ENCODE results near the genes PREX1 and STAU1.

- PRO-cap, 3 experiments = no peak in any of the 3 experiments
- RRBS = no CpG with 5 or more reads among the region's 7 CpGs
Observed at GRCh38 chr20:46708178-46708621, 1.2 kb upstream of the SLC2A10 start.

- PRO-cap, 3 experiments = no peak in any of the 3 experiments
- RRBS = 4% methylated on average over 22 of the region's 52 CpGs
Observed at GRCh38 chr20:46811165-46811823, 83.3 kb upstream of the EYA2 start.

- PRO-cap, 3 experiments = no peak in any of the 3 experiments
- RRBS = 9% methylated on average over 4 of the region's 12 CpGs
Observed at GRCh38 chr20:46928559-46929182, 34.0 kb downstream of the EYA2 start.

- PRO-cap, 3 experiments = no peak in any of the 3 experiments
- RRBS = no CpG with 5 or more reads among the region's 13 CpGs
Observed at GRCh38 chr20:47249244-47250047, 107.1 kb downstream of the ZMYND8 start.

GRCh38 chr20:47335871-47336888, 20.3 kb downstream of the ZMYND8 start:
- PRO-cap, 3 experiments = peak in 2 of 3 experiments; most common plus-strand start chr20:47336647 (in 1); most common minus-strand start chr20:47336555 (in 2)
- RRBS = no CpG with 5 or more reads among the region's 22 CpGs

GRCh38 chr20:47360164-47361428, 4.1 kb upstream of the ZMYND8 start:
- PRO-cap, 3 experiments = peak in 3 of 3 experiments; most common plus-strand start chr20:47360433 (in 1); most common minus-strand start chr20:47360855 (in 3)
- RRBS = no CpG with 5 or more reads among the region's 32 CpGs

DNA sequence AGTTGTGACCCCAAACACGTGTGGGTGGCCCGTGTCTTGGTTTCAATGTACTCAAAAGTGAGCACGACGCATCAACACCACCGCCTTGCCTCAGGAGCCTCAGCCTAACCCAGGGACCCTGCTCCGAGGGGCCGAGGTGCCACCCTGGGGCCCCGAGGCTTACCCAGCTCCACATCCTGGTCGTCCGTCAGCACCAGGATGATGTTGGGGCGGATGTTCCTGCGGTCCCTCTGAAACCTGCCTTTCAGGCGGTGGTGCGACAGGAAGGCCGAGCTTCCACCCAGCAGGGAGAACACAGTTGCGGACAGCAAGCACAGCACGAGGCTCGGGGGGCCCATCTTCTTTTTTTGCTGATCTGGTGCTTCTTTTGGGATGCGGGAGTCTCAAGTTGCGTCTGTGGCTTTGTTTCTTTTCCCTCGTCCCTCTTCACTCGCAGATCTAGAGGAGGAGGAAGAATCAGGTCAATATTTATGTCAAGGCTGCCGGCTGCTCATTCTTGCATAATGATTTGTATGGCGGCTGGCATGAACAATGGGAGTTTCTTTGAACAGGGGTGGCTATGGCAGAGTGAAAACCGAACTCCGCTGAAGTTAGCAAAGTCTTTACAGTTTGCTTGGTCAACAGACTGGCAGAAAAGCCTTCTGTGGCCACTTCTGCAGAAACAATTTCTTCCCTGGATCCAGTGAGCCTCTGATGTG, 28.1 kb downstream of the SULF2 start:
- PRO-cap, 3 experiments = no peak in any of the 3 experiments
- RRBS = no CpG with 5 or more reads among the region's 26 CpGs

GRCh38 chr20:47773376-47773905, 11.8 kb downstream of the SULF2 start:
- PRO-cap, 3 experiments = no peak in any of the 3 experiments
- RRBS = no CpG with 5 or more reads among the region's 9 CpGs

DNA sequence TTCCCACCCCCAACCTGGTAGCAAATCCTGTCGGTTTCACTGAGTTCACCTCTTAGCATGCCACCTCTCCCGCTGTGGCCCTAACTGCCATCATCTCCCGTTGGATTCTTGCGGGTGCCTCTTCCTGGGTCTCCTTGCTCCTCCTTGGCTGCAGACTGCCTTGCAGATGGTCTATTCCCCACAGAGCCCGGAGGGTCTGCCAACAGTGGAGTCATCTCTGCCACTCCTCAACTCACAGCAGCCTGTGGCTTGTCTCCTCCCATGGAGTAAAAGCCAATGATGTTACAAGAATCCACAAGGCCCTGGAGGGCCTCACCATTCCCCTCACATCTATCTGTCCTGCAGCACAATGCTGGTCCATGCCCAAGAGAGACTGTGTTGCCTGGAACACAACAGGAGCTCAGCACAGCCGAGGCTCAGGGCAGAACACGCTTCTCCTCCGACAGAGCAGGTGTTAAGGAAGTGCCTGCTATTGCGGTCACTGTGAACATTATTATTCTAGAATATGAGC, 241.8 kb upstream of the SULF2 start:
- PRO-cap, 3 experiments = no peak in any of the 3 experiments
- RRBS = no CpG with 5 or more reads among the region's 9 CpGs

GRCh38 chr20:48192237-48192644, 407.0 kb upstream of the SULF2 start:
- PRO-cap, 3 experiments = no peak in any of the 3 experiments
- RRBS = no CpG with 5 or more reads among the region's 10 CpGs

DNA sequence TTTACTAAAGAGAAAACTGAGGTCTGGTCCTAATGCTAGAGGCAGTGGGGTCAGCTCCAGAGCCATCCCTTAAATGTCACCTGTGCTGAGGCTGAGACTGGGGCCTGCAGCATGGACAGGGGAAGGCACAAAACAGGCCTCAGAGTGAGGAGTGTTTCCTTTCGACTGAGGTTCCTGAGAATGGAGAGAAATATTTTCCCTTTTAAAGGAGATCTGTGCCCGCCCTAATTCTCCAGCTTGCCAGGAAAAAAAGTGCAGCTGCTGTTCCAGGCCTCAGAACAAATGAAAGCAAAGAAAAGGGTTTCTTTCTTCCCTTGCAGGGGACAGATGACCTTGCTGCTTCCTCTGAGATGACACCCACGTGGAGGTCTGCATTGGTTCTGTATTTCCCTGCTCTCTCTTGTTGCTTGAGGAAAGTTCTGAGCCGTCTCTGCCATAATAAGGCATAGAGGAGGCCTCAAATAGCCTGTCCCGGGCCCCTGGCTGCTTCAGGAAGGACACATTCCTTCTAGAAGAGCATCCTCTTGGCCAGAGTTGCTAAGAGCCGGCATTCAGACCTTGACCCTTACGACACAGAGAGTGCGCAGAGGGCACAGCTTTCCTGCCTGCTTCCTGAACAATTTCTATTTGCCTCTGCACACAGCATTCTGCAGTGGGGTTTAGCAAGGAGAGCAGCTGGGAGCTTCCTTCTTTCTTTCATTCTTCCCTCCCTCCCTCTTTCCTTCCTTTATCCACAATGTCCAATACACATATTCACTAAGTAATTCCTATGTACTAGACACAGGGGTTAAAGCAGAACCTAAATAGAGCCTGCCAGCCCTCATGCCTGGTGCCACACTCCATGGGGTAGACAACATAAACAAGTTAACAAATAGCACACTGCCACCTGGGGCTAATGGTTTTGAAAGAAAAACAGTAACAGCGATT, 501.8 kb upstream of the SULF2 start:
- PRO-cap, 3 experiments = peak in 3 of 3 experiments; most common minus-strand start position 176 of the sequence (in 3)
- RRBS = 8% methylated on average over 2 of the region's 9 CpGs

DNA sequence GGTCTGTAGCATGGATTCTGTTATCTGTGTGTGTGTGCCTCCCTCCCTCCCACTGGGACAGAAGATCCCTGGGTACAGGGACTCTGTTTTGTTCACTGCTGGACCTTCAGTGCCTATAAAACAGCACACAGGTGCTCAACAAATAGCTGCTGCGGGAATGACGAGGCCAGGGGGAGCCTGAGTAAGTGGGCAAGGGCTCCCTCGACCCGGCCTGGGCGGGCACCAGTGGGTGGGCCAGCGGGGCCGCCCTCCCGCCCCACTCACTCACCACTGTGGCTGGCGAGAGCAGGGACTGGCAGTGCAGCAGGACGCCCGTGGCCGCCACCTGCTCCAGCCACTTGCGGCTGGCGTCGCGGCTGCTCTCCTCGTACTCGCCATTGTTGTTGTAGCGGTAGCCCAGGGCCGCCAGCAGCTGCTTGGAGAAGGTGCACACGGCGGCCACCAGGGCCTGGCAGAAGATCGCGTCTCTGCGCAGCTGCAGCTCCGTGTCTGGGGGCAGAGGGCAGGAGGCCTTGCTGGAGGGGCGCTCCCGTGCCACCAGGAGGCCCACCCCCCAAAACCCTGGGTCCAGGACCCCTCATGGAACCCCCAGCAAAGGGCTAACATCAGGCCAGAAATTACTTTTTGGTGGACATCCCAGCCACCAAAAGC, 191.5 kb downstream of the PREX1 start:
- PRO-cap, 3 experiments = no peak in any of the 3 experiments
- RRBS = no CpG with 5 or more reads among the region's 28 CpGs

- PRO-cap, 3 experiments = no peak in any of the 3 experiments
- RRBS = no CpG with 5 or more reads among the region's 2 CpGs
Observed at GRCh38 chr20:48736389-48737076, 91.3 kb downstream of the PREX1 start.

- PRO-cap, 3 experiments = no peak in any of the 3 experiments
- RRBS = no CpG with 5 or more reads among the region's 4 CpGs
Observed at GRCh38 chr20:48742306-48742714, 85.5 kb downstream of the PREX1 start.

GRCh38 chr20:48750915-48751901, 76.6 kb downstream of the PREX1 start:
- PRO-cap, 3 experiments = no peak in any of the 3 experiments
- RRBS = no CpG with 5 or more reads among the region's 21 CpGs

DNA sequence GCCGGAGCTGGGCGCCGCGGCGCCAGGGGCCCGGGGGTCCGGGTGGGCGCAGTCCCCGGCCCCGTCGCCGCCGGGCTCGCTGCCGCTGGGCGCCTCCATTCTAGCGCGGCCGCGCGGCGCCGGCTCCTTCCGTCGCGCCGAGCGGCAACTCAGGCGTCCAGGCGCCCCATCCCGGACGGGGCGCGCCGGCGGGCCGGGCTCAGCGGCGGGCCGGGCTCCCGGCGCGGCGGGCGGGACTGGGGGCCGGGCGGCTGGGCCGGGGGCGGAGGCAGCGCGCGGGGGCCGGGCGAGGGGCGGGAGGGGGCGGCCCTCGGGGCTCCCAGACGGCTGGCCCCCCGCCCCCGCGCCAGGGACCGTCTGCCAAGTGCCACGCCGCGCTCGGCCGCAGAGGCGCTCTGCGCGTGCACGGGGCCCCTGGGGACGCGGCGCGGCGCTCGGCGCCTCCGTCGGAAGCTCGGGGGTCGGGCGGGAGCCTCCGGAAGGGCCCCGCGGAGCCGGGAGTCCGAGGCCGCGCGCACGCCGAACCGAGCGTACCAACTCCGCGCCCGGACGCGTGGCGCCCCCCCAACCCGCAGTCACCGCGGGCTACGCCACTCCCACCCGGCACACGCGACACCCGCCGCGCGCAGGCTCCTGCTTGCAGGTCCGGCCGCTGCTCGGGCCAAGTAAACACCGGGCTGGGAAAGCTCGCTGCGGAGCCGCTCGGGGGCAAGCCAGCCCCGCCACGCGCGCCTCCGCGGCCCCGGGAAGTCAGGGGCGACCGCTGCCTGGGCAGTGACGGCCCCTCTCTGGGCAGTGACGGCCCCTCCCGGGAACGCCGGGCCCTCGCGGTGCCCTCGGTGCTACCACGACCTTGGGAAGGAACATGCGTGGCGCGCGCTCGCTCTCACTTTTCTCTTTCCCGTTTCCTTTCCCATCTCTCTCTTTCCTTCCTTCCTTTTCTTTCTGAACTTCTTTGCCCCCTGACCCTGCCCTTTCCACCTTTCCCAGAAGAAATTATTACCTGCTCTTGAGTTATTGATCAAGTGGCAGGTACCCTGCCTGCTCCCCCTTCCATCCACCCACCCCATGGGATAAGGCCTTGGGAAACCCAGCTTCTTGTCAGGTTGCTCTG, at the start of gene PREX1:
Gene PREX1, minus strand, starts transcription at position 238 of the 1,114 bp plus-strand sequence.
- PRO-cap, 3 experiments = peak in 3 of 3 experiments; most common plus-strand start position 423 of the sequence (in 2); most common minus-strand start position 187 of the sequence (in 3)
- RRBS = 2% methylated on average over 63 of the region's 144 CpGs

- PRO-cap, 3 experiments = no peak in any of the 3 experiments
- RRBS = 11% methylated on average over 1 of the region's 4 CpGs
Observed at GRCh38 chr20:48920983-48921104, 667 bp upstream of the ARFGEF2 start.

DNA sequence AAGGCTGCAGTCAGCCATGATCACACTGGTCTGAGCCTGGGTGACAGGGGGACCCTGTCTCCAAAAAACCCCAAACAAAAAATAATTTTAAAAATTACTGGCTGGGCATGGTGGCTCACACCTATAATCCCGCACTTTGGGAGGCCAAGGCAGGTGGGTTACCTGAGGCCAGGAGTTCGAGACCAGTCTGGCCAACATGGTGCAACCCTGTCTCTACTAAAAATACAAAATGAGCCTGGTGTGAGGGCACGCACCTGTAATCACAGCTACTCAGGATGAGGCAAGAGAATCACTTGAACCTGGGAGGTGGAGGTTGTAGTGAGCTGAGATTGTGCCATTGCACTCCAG, 58.8 kb downstream of the CSE1L start:
- PRO-cap, 3 experiments = no peak in any of the 3 experiments
- RRBS = no CpG with 5 or more reads among the region's 3 CpGs

DNA sequence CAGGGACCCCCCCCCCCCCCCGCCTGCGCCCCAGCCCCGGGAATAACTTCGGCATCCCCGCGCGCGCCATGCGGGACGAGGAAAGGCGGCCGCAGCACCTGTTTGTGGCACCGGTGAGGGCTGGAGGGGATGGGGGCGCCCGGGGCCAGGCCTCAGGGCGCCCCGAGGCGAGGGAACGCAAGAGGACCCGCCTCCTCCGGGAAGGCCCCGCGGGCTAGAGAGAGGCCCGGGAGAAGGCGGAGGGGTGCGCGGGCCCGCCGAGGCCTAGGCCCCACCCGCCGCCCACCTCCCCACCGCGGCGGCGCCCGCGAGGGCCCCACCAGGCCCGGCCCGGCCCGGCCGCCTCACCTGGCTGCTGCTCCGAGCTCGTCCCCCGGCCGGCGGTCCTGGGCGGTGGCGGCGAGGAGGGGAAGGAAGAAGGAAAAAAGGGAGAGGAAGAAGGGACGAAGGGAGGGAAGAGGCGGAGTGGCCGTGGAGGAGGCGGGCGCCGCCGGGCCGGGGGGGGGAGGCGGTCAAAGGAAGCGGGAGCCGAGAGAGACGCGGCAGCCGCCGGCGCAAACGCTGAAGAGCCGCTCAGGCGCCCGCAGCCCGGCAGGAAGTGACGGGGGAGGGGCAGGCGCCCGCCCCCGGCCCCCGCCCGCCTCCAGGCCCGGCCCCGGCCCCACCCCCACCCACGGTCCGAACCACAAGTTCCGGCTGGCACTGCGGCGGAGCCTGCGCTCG, at the start of gene STAU1:
Gene STAU1, minus strand, starts transcription at position 567 of the 723 bp plus-strand sequence.
- PRO-cap, 3 experiments = peak in 3 of 3 experiments; most common plus-strand start position 210 of the sequence (in 1); most common minus-strand start position 388 of the sequence (in 3)
- RRBS = 2% methylated on average over 66 of the region's 85 CpGs

DNA sequence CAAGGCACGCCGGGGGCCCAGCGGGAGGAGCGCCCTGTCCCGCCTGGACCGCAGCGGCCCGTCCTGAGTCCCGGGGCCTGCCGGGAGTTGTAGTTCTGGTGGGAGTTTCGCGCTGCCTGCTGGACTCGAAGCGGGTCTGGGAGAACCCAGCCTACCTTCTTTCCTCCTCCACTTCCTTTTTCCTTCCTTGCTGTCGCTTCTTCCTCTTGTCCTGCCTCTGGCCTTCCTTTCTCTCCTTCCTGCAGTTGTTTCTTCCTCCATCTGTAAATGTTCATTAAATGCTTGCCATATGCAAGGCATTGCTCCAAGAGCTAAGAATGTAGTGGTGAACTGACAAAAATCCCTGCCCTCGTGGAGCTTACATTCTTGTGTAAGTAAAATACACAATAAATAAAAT, 355 bp upstream of the STAU1 start:
- PRO-cap, 3 experiments = peak in 1 of 3 experiments; most common plus-strand start position 92 of the sequence (in 1)
- RRBS = 2% methylated on average over 9 of the region's 16 CpGs

Data from breast (tissue), 4 donors.